Measurements from ENCODE around the genes TBPL2 and TOMM20L.

DNA sequence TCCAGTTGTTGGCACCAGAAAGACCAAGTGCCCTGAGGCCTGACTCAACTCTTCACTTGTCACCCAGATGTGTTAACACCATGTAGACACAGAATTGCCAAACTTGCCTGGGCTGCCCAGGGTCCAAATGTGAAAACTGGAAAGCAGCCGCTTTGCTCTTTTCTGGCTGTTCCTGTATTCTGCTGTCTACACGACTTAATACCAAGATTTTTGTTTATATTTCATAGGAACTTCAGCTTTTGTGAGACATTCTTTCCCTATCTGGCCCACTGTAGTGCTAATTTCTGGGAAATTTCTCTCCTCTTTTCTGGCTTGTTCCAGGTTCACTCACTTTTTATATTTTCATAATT, 2.8 kb upstream of the LGALS3 start:
- RRBS = no CpG with 5 or more reads among the region's 2 CpGs

- RRBS = no CpG with 5 or more reads among the region's 1 CpG
Measured at GRCh38 chr14:55346055-55346677, 65.5 kb downstream of the ATG14 start.

DNA sequence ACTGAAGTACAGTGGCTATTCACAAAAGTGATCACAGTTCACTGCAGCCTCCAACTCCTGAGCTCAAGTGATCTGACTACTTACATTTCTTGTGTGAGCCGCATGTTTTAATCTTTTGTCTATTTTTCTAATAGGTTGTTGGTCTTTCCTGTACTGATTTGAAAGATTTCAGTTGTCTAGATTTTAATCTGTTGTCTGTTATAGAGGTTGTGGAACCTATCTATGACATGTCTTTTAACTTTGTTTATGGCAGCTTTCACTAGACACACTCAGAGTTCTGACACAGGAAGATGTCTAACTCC, 37.4 kb downstream of the ATG14 start:
- RRBS = no CpG with 5 or more reads among the region's 1 CpG

DNA sequence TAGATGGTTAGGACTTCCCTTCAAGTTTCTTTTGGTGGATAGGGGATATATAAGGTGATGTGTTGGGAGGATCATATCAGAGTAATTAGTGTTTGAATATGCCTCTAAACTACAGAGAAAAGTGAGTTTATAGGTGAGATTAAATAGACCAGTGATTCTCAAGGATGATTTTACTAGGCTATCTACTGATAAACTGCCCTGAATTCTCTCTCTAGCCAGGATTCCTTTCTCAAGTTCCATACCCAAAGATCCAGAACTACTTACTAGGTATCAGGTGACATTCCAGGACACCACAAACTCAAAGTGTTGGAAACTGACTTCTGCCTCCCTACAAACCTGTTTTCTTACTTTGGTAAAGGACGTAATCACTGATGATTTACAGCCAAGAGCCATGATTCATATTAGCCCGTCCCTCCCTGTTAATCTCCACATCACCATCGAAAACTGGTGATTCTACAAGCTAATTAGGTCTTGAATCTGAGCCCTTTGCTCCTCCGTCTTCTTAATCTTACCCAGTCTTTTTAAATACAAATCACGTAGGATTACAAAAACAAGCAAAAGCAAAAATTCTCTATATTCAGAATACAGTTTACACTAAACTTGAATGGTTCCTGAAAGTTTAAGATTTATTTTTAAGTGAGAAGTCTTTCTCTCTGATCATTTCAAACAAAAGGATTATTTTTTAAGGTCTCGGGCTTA, 1.0 kb upstream of the ATG14 start:
- RRBS = no CpG with 5 or more reads among the region's 6 CpGs

DNA sequence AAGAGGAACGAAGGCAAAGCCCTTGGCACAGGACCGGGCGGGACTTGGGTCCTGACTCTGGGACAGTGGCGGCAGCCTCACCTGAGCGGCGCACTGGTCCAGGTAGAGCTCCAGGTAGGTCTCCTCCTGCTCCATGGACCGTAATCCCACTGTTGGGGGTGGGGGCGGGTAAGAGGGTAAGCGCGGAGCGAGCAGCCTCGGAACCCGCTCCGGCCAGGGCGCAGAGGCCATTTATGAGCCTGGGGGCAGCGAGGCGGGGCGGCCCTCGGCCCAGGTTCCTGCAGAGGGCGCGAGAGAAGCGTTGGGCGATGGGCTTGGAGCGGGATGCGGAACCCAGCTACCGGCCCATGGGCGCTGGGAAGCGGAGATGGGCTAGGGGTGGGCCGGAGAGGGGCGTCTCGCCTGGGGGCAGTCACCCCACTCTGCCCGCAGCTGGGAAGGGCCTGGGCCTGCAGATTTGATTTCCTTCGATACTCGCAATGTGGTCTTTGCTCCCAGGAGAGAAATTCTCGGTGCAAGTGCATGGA, at the start of gene TBPL2:
TSS of gene TBPL2 (minus strand) at position 302 of the 527 bp plus-strand sequence.
- RRBS = 74% methylated on average over 4 of the region's 35 CpGs

- RRBS = no CpG with 5 or more reads among the region's 1 CpG
Measured at GRCh38 chr14:55637050-55637607, 57.1 kb downstream of the KTN1 start.

- RRBS = no CpG with 5 or more reads among the region's 1 CpG
Measured at GRCh38 chr14:55666856-55667438, 86.9 kb downstream of the KTN1 start.

- RRBS = no CpG with 5 or more reads among the region's 7 CpGs
Measured at GRCh38 chr14:55913443-55914068, 204.7 kb upstream of the PELI2 start.

GRCh38 chr14:56216971-56217410, 98.8 kb downstream of the PELI2 start:
- RRBS = no CpG with 5 or more reads among the region's 3 CpGs

- RRBS = no CpG with 5 or more reads among the region's 15 CpGs
Measured at GRCh38 chr14:56580405-56581506, 1.2 kb downstream of the TMEM260 start.

DNA sequence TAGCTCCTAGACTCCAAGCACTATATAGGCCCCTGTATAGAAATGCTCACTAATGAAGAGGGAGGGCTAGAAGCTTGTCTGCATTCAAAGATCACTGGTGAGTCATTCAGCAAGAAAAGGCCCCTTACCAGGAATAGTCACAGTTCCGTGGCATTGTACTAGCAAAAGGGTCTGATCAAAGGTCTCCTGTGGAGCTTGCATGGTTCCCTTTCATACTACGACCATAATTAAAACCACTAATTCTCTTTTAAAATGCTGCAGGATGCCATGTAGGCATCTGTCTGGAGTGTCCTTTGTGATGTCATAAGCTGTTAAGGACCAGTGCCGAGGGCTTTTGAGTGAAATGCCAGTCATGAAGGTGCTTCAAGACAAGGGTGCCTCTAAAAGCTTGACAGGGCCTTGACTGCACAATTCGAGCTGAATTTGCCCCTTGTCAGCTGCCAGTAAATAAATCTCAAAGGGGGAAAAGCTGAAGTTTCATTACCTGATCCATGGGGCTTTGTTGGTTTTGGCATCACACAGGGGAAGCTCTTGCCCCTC, 69.0 kb downstream of the TMEM260 start:
- RRBS = no CpG with 5 or more reads among the region's 4 CpGs

DNA sequence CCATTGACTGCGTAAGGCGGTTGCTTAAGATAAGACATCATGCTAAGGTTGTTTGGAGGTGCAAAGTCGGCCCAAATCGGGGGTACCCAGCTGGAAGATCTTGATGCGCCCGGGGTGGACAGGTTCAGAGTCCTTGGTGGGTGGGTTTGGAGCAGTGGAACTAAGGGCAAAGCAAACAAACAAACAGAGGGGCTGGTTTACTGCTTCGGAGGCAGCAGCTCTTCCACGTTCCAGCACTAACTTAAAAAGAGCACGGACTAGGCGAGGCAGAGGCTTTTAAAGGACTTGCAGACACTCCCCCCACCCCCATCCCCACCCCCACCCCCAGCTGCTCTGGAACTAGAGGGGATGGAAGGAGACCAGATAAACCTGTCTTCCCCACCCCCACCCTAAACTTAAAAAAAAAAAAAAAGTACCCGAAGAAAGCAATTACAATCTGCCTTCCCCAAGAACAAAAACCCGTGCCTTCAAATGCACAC, 4.8 kb downstream of the OTX2 start:
- RRBS = no CpG with 5 or more reads among the region's 12 CpGs

DNA sequence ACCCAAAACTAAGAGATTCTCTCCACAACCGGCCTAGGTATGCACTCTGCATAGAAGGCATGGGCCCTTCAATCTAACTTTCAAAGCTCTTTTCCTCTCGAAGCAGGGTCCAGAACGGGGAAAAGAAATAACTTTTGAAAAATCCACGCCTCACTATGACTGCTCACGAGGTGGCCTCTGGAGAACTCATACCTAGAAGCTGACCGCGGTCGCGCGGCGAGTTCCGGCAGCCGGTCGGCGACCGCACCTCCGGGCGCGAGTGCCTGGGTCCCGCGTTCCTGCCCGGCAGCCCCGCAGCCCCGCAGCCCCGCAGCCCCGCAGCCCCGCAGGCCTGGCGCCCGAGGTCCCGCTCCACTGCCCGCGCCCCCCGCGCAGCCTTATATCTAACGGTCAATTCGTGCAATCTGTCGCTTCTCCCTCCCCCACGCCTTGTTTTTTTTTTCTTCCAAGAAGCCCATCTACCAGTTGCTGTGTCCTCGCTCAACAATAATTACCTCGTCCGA, 2.5 kb downstream of the OTX2 start:
- RRBS = no CpG with 5 or more reads among the region's 41 CpGs

GRCh38 chr14:56808189-56809546, 1.6 kb downstream of the OTX2 start:
- RRBS = 35% methylated on average over 37 of the region's 101 CpGs

GRCh38 chr14:56812015-56812914, 2.0 kb upstream of the OTX2 start:
- RRBS = 28% methylated on average over 15 of the region's 46 CpGs

DNA sequence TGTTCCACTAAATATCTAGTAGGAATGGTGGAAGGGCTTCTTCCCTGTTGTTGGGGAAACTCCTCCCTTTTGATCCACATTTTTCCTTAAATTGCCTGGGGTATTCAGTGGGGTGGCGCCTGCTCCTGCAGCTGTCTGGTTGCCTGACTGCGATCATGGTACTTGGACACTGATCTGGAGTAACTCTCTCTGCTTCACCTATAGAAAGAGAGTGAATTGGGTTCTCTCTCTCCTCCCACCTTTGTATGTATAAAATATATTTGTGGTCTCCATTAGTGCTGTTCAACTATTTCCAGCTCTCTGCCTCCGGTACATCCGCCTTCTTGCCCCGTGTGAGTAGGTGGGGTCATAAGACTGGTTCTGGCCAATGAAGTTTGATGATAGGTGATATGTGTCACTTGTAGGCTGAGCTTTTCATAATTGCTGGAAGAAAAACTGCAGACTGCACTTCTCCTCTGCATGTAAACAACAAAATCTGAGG, 210.5 kb downstream of the EXOC5 start:
- RRBS = no CpG with 5 or more reads among the region's 5 CpGs

- RRBS = no CpG with 5 or more reads among the region's 2 CpGs
Measured at GRCh38 chr14:57702657-57702856, 163.3 kb downstream of the SLC35F4 start.

DNA sequence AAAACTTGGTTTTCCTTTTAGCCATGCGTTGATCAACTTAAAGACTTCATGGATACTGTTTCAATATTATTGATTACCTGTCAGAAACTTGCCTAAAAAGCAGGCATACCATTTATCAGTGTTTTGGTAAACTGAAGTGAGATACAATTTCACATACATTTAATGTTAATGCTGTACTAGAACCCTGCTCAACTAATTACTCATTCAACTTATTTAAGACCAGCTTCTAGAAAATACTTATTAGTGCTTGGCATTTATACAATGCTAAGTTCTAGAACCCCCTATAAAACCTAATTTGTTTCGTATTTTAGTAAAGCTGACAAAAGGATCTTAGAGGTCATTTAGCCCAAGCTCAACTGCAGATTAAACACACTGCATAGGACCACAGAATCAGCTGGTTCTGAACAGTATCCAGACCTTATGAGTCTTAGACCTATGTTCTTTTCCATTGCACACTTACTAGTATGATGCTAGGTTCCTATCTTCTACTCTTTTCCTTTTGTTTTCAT, 19.8 kb downstream of the PSMA3 start:
- RRBS = no CpG with 5 or more reads among the region's 2 CpGs

GRCh38 chr14:58298999-58299741, 815 bp downstream of the ARID4A start:
- RRBS = 1% methylated on average over 38 of the region's 72 CpGs

DNA sequence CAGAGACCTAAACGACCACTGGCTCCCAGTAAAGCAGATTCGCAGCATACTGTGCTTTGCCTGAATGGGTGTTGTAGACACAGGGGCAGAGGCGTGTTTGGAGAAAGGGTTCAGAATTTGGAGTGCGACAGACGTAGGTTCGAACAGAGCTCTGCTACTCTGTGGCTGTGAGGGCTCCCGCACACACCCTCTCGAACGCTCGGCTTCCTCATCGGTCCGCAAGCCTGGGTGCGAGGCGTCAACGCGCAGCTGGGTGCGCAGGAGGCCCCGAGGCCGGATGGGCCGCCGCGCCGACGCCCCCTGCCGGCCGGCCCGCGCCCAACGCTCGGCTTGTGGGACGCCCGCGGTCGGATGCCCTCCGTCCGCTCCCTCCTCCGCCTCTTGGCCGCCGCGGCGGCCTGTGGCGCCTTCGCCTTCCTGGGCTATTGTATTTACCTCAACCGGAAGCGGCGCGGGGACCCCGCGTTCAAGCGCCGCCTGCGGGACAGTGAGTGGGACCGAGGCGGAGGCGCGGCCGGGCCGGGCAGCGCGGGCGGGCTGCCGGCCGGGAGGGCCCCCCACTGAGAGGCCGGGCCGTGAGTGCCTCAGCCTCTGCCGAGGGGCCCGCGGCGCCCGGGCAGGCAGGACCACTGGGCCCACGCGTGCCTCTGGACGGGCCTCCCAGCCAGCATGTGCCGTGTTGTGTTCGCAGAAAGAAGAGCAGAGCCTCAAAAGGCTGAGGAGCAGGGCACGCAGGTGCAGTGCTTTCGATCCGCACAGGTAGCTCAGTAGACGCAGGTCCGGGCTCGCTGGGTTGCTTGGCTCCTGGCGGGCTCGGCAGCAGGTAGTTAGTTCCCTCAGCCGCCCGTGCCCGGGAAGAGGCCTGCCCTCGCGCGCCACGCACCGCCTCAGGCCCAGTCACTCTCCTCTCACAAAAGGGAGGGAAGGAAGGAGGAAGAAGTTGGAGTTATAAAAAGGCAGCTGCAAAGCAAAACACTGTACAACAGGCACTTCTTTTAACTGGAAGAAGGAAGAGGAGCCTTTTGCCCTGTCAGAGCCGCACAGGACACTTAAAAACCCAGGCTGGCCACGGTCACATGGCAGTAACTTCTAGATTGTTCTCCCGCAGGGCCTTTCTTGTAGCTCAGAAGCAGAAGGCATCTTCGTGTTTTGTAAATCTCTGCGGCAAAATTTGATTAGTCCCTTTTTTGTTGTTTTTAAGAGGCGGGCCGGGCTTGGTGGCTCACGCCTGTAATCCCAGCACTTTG, at the start of gene TOMM20L:
TSS of gene TOMM20L (plus strand) at position 324 of the 1,247 bp plus-strand sequence.
- RRBS = 3% methylated on average over 27 of the region's 99 CpGs

All from T47D (cell line).